T47D (cell line): ENCODE data around the gene ZBTB20.

GRCh38 chr3:114079468-114080186 lies 23.1 kb downstream of the QTRT2 start:
- RRBS = no CpG with 5 or more reads among the region's 7 CpGs

DNA sequence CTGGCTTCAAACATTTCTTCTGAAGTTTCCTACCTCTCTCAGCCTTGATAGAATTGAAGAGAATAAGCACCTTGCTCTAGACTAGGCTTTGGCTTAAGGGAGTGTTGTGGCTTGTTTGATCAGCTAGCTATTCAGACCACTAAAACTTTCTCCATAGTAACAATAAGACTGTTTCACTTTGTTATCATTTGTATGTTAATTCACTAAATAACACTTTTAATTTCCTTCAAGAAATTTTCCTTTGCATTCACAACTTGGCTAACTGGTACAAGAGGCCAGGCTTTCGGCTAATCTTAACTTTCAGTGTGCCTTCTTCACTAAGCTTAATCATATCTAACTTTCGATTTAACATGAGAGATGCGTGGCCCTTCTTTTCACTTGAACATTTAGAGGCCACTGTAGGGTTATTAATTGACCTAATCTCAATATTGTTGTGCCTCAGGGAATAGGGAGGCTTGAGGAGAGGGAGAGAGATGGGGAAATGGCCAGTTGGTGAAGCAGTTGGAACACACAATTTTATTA lies 8.0 kb upstream of the TIGIT start:
- RRBS = no CpG with 5 or more reads among the region's 3 CpGs

GRCh38 chr3:114315878-114316706 lies 22.3 kb downstream of the TIGIT start:
- RRBS = no CpG with 5 or more reads among the region's 6 CpGs

- RRBS = no CpG with 5 or more reads among the region's 20 CpGs
Measured at GRCh38 chr3:114383564-114384895, 90.2 kb downstream of the TIGIT start.

GRCh38 chr3:114412266-114412978 lies 118.6 kb downstream of the TIGIT start:
- RRBS = no CpG with 5 or more reads among the region's 5 CpGs

DNA sequence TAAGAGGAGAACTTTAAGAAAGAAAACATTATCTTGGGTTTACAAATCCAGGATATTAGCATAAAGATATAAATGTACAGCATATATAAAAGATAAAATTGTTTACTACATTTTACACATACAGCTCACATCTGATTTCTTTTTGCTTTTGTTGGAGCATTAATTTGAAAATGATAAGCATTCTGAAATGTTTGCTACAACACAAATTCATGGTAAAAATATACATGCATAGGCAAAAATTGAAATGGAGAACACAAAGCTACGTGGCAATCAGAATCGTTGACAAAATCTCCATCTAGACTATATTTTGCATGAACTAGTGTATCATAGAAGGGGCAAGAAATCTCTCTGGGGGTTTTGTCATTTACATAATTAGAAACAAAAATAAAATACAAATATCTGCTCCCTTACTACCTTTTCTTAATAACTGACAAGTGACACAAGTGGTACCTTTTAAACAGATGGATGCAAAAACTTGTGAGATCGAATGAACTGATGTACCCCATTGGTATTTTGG lies 159.2 kb downstream of the TIGIT start:
- RRBS = no CpG with 5 or more reads among the region's 3 CpGs

- RRBS = no CpG with 5 or more reads among the region's 3 CpGs
Measured at GRCh38 chr3:114539899-114540513, 246.2 kb downstream of the TIGIT start.

- RRBS = no CpG with 5 or more reads among the region's 3 CpGs
Measured at GRCh38 chr3:114571274-114571808, 277.5 kb downstream of the TIGIT start.

DNA sequence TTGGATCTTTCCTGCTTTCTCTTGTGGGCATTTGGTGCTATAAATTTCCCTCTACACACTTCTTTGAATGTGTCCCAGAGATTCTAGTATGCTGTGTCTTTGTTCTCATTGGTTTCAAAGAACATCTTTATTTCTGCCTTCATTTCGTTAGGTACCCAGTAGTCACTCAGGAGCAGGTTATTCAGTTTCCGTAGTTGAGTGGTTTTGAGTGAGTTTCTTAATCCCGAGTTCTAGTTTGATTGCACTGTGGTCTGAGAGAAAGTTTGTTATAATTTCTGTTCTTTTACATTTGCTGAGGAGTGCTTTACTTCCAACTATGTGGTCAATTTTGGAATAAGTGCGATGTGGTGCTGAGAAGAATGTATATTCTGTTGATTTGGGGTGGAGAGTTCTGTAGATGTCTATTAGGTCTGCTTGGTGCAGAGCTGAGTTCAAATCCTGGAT lies 155.9 kb downstream of the ZBTB20 start:
- RRBS = no CpG with 5 or more reads among the region's 4 CpGs

GRCh38 chr3:114991868-114992392 lies 155.2 kb downstream of the ZBTB20 start:
- RRBS = no CpG with 5 or more reads among the region's 2 CpGs

- RRBS = no CpG with 5 or more reads among the region's 72 CpGs
Measured at GRCh38 chr3:115146510-115147374, at the start of gene ZBTB20. TSS of gene ZBTB20 (minus strand) at chr3:115147288.

DNA sequence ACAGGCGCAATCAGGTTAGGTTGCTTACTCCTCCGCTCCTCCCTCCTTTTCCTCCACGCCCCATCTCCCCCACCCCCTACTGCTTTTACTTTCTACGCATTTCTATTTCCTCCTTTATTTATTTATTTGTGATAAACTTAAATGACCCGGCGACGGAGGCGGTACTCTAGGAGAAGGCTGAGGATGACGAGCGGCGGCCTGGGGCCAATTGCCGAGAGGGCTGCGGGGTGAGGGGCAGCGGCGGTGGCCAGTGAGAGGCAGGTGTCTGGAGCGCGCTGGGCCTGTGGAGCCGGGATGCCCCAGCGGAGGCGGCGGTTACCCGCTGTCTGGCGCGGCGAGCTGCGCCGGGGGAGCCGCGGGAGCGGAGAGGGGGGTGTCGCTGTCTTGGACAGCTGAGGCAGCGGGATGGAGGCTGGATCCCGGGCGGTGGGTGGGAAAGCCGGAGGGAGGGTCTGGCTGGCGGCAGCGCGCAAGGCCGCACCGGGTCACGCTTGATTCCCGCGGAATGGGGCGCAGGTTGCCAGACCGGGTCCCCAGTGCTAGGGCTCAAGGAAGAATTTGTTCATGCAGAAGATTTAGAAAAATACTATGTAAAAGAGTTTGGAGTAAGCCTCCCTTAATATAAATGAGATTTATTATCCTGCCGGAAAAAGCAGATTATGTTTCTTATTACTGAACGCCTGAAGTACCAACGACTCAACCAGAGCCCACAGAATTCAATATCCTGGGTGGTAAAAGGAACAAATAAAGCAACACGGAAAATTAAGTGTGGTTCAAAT lies 851 bp upstream of the ZBTB20 start:
- RRBS = 1% methylated on average over 28 of the region's 49 CpGs

- RRBS = no CpG with 5 or more reads among the region's 4 CpGs
Measured at GRCh38 chr3:115784813-115784975, 161.4 kb downstream of the GAP43 start.

- RRBS = no CpG with 5 or more reads among the region's 2 CpGs
Measured at GRCh38 chr3:116914212-116914577, 468.9 kb upstream of the LSAMP start.

GRCh38 chr3:119033182-119033916 lies 1.3 kb downstream of the IGSF11 start:
- RRBS = no CpG with 5 or more reads among the region's 7 CpGs

DNA sequence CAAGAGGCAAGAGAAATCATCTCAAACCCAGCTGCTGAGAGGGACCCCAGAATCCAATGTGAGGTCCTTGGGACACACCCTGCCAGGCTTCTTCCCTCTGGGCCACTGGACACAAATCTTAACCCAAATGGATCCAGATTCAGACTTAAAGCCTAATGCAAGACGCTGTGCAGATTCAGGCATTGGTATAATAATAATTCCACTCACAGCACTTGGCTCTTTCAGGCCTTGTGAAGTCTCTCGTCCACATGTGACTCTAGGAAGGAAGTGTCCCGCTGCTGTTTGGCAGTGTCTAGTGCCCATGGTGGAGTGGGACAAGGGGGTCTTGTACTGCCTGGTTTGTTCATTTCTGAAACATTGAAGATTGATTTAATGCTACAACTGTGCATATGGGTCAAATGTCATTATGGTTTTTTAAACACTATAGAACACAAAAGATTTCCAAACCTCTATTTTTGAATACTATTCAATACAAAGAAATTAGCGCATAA lies 14.3 kb upstream of the ARHGAP31 start:
- RRBS = no CpG with 5 or more reads among the region's 4 CpGs

- RRBS = 62% methylated on average over 7 of the region's 31 CpGs
Measured at GRCh38 chr3:119401434-119402272, 61.8 kb downstream of the TMEM39A start.

DNA sequence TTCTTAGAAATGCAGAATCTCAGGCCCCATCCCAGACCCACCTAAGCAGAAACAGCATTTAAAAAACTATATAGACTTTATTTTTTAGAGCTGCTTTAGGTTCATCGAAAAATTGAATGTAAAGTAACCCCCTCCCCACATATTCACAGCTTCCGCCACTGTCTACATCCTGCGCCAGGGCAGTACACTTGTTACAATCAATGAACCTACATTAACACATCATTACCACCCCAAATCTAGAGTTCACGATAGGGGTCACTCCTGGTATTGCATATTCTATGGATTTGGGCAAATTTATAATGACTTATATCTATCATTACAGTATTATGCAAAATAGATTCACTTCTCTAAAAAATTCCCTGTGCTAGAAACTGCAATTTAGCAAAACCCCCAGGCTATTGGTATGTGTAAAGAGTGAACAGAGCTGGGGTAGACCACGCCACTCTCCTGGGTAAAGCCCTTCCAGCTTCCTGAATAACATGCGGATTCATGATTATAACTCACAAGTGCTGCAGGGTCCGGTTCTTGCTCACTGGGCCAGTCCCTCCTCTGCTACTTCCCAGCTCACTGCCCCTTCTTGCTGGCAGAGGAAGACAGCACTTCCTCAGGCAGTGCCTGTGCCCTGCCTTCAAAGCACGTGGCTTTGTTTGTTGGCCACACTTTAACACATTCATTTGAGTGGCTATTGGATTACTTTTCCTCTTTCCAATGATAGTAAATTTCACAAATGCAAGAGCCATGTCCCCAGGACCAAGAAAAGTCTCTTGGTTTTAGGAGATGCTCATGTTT lies 4.2 kb downstream of the CD80 start:
- RRBS = no CpG with 5 or more reads among the region's 8 CpGs

- RRBS = no CpG with 5 or more reads among the region's 3 CpGs
Measured at GRCh38 chr3:119580448-119580828, 1.1 kb downstream of the ADPRH start.

- RRBS = no CpG with 5 or more reads among the region's 5 CpGs
Measured at GRCh38 chr3:119627316-119627746, 29.6 kb downstream of the PLA1A start.